Measurements from ENCODE around the gene MYO1G.

- PRO-cap: bidirectional peak, plus-strand start at chr7:44581607, minus-strand start at chr7:44581558
- RAMPAGE, long total RNA, 4 experiments: start-site peak on the minus strand in 1 of 4 experiments, at chr7:44581809-44581817 at its widest, 26 reads per replicate
These were observed 672 bp downstream of the TMED4 start for GRCh38 chr7:44581257-44581860.

- PRO-cap: bidirectional peak, plus-strand start at chr7:44615397, minus-strand start at chr7:44615188
- RAMPAGE, long total RNA, 4 experiments: no peak in any of the 4 experiments
These were observed 8.7 kb downstream of the OGDH start for GRCh38 chr7:44615038-44615564.

DNA sequence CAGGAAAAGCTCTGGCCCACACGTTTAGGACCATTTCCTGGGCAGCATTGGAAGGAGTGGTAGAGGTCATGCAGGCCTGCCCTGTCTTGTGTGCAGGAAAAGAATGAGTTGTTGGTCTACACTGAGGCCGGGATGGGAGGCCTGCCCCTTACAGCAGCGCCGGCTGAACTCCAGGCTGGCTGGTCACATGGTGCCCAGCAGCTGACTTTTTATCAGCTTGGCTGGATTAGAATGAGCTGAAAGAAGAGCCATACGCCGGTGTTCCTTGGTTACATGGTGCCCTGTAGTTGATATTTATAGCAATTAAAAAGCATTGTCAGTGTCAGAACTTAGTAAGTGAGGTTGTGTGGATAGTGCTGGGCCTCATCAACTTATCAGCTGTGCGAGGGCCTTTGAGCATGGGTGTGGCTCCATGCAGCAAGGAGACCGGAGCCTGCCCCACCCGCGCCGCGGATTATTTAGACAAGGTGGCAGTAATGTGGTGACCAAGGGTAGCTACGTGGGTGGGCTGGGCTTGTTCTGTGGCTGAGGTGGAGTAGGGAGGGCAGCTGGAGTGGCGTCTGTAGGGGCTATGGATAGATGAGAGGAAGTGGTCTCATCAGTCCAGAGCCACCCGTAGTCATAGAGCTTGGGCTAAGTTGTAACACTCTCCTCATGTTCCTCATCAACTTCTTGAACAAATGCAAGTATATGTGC lies 28.7 kb downstream of the OGDH start:
- PRO-cap: no peak
- RAMPAGE, long total RNA, 4 experiments: no peak in any of the 4 experiments

DNA sequence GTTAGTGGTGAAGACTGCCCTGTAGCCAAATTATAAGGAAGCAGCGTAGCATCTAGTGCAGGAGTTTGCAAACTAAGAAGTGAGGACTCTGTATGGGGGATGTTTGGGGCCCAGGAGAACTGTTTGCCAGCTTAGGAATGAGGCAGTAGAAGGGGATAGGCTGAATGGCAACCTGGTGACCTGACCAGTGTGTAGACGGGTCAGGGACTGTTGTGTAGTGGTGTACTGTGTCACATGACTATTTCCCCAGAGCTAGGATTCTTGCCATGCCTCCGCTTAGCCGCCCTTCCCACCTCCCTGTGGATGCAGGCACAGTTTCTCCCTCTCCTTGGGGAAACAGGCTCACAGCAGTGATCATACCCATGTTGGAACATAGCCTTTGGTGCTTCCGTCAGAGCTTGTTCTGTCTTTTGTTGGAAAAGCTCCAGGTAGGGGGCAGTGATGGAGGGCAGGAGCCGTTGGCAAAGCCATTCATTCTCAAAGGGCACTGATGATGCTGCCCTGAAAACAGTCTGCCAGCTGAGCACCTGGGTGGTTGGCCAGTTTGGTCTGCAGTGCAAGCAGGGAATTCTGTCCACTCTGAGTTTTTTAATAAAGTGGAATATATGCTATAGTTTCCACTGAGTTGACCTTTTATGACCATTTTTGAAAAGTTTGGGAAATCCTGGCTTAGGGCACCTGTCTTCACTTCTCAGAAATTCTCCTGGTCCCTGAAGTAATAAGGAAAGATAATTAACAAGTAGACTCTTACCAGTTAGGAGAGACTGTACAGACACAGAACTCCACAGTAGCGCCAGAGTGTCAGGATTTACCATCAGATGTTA lies 44.4 kb downstream of the OGDH start:
- PRO-cap: no peak
- RAMPAGE, long total RNA, 4 experiments: no peak in any of the 4 experiments

DNA sequence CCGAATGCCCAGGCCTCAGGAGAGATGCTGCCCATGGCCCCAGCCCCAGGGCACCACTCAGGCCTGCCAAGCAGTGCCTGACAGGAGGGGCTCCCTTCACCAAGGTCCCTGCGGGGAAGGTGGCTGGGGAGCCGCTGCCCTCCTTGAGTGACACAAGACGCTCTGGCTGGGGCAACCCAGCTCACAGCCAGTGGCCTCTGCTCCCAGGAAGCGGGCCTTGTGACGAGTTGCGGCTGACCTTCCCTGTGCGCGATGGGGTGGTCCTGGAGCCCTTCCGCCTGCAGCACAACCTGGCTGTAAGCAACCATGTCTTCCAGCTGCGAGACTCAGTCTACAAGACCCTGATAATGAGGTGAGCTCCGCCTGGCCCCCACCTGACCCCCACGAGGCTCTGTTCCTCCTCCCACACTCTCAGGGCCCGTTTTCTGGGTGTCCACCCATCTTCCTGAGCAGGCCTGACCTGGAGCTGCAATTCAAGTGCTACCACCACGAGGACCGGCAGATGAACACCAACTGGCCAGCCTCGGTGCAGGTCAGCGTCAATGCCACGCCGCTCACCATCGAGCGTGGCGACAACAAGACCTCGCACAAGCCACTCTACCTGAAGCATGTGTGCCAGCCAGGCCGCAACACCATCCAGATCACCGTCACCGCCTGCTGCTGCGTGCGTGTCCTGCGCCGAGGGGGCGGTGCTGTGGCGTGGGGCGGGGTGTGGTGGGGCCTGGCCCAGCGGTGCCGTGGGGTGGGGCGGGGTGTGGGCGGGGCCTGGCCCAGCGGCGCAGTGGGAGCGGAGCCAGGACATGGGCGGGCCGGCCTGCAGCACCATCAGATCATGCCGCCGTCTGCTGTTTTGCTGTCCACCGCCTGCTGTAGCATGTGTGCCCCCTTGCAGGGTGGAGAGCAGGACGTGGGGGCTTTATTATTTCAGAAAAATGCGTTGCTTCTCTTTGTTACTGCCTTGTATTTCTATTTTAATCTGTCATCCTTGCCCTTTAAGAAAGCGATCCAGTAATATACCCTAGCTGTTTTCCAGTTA lies 12.9 kb downstream of the ZMIZ2 start:
- PRO-cap: unidirectional peak, minus-strand start at position 643 of the sequence
- RAMPAGE, long total RNA, 4 experiments: no peak in any of the 4 experiments

- PRO-cap: no peak
- RAMPAGE, long total RNA, 4 experiments: start-site peak on the plus strand in 1 of 4 experiments, at chr7:44766484-44766631 at its widest, 24 reads per replicate
These were observed 17.8 kb downstream of the ZMIZ2 start for GRCh38 chr7:44766307-44766947.

- PRO-cap: no peak
- RAMPAGE, long total RNA, 4 experiments: no peak in any of the 4 experiments
These were observed 24.6 kb downstream of the H2AZ2 start for GRCh38 chr7:44823051-44824008.

DNA sequence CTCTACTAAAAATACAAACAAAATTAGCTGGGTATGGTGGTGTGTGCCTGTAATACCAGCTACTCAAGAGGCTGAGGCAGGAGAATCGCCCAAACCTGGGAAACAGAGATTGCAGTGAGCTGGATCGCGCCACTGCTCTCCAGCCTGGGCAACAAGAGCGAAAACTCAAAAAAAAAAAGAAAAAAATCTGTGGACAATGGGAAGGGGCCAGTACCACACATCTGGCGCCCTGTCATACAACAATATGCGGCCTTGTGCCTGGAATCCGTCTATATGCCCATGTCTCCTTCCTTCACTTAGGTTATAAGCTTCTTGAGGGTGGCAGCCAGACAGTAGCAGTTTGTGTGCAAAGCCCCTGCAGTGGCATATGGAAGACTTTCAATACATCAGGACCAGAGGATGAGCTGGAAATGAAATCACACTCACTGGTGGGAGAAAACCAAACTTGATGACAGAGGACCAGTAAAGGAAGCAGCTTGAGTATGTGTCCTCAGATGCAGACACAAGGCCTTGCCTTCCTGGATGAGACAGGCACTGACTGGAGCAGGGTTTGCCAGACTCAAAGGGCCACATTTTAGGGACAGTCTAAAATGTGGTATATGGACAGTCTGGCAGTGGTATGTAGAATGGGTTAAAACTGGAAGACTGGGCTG lies 23.6 kb downstream of the H2AZ2 start:
- PRO-cap: no peak
- RAMPAGE, long total RNA, 4 experiments: no peak in any of the 4 experiments

DNA sequence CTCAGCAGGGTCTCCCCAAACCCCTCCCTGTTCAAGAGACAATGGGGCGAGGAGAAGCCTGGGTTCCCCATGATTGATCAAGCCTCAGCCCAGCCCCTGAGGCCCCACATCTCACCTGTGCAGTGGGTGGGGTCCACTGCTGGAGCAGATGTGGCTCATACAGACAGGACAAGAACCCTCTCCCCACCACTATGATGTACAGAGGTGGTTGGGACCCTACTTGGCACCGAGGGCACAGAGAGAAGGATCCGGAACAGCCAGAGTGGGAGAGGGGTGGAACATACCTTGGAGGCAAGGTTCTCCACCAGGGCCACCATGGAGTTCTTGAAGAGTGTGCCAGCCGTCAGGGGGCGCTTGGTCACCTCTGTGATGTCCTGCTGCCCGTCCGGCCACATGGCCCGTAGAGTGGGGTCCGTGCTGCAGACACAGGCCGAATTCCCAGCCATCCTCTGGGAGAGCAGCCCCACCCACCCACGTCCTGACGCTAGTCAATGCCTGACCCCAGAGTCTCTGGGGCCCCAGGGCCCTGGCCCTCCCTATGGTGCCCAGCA lies 11.4 kb downstream of the MYO1G start:
- PRO-cap: no peak
- RAMPAGE, long total RNA, 4 experiments: start-site peak on the minus strand in 1 of 4 experiments, centred at position 338 of the sequence, 6 reads per replicate

DNA sequence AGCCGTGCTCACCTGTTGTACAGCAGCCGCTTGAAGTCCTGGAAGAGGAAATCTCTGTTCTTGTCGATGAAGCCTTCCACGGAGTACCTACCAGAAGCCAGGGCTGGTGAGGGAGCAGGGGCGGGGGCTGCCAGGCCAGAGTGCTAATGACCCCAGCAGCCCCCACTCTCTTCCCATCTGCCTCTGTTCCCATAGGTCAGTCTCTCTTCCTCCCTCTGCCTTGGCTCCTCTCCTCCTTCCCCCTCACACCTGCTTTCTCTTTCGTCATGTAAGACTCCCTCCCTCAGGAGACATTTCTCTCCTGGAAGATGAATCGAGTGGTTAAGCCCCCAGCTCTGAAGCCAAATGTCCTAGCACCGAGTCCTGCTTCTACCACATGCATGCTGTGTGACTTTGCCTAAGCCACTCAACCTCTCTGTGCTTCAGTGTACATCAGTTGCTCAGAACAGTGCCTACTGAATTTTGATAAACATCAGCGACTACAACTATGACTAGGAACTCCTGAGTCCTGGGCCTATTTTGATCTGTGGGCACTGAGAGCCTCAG lies 10.9 kb downstream of the MYO1G start:
- PRO-cap: no peak
- RAMPAGE, long total RNA, 4 experiments: no peak in any of the 4 experiments

DNA sequence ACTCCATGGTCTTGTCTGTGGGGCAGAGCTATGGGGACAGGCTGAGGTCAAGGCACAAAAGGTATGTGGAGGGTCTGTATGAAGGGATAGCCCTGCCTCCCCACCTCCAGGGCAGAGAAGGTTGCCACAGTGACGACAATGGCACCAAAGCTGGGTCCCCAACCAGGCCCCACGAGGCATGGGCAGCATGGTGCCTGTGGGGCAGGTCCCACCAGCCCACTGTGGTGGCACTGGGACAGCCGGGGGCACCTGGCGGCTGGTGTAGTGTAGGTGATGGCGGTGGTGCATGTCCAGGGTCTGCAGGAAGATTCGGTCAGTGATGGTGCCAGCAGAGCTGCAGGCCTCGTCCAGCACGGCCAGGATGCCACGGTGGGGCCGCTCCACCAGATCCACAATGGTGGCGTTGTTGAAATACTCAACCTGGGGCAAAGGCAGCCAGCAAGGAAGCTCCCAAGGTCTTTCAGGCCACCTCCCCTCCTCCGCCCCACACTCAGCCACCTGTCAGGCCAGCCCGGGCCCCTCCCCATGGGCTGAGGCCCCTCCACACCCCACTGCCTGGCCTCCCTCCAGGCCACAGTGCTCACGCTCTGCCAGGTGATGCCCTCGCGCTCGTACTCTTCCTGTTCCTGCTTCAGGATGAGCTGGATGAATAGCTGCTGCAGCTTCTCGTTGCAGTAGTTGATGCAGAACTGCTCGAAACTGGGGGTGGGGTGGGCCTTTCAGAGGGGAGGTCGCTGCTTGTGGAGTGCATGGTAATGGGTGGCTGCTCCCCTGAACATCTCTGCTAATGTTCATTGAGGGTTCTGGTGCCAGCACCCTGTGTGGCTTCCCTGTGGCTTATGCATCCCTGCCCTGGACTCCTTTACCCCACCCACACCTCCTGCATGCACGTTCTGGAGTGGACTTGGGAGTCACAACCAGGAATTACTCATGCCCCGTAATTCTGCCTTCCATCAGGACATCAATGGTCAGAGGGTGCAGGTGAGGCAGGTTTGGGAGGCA lies 9.1 kb downstream of the MYO1G start:
- PRO-cap: no peak
- RAMPAGE, long total RNA, 4 experiments: start-site peak on the minus strand in 1 of 4 experiments, centred at position 940 of the sequence, 6 reads per replicate

- PRO-cap: no peak
- RAMPAGE, long total RNA, 4 experiments: no peak in any of the 4 experiments
These were observed 3.0 kb downstream of the MYO1G start for GRCh38 chr7:44975856-44976129.

- PRO-cap: bidirectional peak, plus-strand start at chr7:44979198, minus-strand start at chr7:44979085
- RAMPAGE, long total RNA, 4 experiments: start-site peak on the minus strand in 3 of 4 experiments, at chr7:44978896-44979198 at its widest, 5 to 13 reads per replicate
These were observed at the start of gene MYO1G for GRCh38 chr7:44978527-44979505. TSS of gene MYO1G (minus strand) at chr7:44979015.

DNA sequence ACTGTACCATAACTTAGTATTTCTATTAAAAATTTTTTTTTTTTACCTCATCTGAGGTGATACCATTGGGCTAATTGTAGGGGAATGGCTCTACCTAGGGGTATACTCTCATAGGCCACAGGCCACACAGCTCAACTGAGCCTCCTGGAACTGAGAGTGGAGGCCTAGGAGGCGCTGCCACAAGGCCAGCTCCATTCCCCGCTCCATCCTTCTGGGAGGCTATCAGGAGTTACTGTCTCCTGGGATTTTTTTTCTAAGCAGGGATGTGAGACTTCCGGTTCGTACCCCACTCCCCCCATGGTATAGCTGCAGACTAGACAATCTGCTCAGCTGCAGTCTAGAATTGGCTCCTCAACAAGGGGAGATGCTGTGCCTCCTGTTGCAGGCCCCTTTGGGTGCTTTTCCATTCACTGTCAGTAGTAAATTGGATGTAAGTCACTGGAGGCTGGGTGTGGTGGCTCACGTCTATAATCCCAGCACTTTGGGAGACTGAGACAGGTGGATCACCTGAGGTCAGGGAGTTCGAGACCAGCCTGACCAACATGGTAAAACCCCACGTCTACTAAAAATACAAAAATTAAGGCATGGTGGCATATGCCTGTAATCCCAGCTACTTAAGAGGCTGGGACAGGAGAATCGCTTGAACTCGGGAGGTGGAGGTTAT lies 2.8 kb upstream of the MYO1G start:
- PRO-cap: no peak
- RAMPAGE, long total RNA, 4 experiments: no peak in any of the 4 experiments

- PRO-cap: no peak
- RAMPAGE, long total RNA, 4 experiments: no peak in any of the 4 experiments
These were observed 42.7 kb downstream of the CCM2 start for GRCh38 chr7:45042654-45043104.

- PRO-cap: no peak
- RAMPAGE, long total RNA, 4 experiments: no peak in any of the 4 experiments
These were observed 82.5 kb downstream of the RAMP3 start for GRCh38 chr7:45240184-45240388.

DNA sequence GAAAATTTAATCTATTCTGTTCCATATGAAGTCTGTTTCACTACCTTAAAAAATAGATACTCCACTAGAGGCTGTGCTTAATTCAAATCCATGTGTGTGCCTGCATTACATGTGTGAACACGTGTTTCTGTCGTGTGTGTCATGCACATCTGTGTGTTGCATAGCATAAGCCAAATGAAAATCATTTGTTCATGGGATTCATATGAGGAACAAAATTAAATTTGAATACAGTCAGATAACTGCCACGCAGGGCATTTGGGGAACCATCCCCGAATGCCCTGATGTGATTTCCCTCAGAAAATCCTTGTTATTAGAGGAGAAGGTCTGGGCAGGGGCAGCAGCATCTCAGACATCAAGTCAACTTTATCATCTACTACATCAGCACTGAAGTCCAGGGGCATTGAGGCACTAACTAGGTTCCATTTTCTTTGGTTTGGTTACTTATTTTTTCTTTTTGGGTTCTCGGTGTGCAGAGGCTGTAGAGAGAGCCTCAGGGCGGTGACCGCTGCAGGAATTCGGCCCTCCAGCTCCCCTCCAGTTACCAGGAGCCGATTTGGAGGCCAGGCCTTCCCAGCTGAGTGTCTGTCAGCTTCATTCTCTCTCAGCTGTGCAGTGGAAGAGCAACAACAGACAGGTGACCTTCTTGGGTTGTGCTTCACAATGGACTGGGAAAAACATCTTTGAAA lies 145.5 kb downstream of the ADCY1 start:
- PRO-cap: no peak
- RAMPAGE, long total RNA, 4 experiments: no peak in any of the 4 experiments

- PRO-cap: no peak
- RAMPAGE, long total RNA, 4 experiments: no peak in any of the 4 experiments
These were observed 145.3 kb downstream of the CCDC201 start for GRCh38 chr7:45727546-45727966.

- PRO-cap: no peak
- RAMPAGE, long total RNA, 4 experiments: start-site peak on the minus strand in 1 of 4 experiments, at chr7:45744368-45745028 at its widest, 13 reads per replicate
These were observed 128.4 kb downstream of the CCDC201 start for GRCh38 chr7:45744348-45744988.

GRCh38 chr7:45880636-45881007 lies 7.7 kb upstream of the IGFBP1 start:
- PRO-cap: no peak
- RAMPAGE, long total RNA, 4 experiments: no peak in any of the 4 experiments

Data from transverse colon (tissue), 4 donors.